Peritoneum (tissue), 1 donor: Measurements from ENCODE around the genes EIF4A3 and SGSH.

GRCh38 chr17:79987966-79989046 is 47.4 kb downstream of the TBC1D16 start:
- PRO-cap = no peak

DNA sequence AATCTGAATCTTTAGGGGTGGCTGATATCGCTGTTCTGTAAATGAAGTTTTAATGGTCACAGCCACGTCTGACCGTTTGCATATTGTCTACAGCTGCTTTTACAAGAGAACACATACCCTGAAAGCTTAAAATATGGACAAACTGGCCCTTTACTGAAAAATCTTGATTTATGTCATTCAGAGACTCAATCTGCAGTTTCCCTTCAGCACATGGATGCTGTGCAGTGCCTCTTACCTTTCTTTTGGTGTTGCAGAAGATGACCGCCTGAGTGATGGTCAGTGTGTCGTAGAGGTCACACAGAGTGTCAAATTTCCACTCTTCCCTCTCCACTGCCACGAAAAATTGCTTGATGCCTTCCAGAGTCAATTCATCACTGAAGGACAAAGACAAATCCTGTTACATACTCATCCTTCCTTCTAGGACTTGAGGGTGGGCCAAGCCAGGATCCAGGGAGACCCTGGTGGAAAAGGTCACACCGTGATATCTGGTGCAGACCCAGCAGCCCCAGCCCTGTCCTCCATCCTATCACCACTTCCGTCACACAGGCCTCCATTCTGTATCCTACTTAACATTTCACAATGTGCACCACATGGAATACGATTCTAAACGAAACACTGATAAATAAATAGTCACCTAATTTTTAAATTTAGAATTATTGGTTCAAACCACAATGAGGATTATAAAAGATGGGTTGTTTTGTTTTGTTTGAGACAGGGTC is 8.9 kb downstream of the EIF4A3 start:
- PRO-cap = no peak

DNA sequence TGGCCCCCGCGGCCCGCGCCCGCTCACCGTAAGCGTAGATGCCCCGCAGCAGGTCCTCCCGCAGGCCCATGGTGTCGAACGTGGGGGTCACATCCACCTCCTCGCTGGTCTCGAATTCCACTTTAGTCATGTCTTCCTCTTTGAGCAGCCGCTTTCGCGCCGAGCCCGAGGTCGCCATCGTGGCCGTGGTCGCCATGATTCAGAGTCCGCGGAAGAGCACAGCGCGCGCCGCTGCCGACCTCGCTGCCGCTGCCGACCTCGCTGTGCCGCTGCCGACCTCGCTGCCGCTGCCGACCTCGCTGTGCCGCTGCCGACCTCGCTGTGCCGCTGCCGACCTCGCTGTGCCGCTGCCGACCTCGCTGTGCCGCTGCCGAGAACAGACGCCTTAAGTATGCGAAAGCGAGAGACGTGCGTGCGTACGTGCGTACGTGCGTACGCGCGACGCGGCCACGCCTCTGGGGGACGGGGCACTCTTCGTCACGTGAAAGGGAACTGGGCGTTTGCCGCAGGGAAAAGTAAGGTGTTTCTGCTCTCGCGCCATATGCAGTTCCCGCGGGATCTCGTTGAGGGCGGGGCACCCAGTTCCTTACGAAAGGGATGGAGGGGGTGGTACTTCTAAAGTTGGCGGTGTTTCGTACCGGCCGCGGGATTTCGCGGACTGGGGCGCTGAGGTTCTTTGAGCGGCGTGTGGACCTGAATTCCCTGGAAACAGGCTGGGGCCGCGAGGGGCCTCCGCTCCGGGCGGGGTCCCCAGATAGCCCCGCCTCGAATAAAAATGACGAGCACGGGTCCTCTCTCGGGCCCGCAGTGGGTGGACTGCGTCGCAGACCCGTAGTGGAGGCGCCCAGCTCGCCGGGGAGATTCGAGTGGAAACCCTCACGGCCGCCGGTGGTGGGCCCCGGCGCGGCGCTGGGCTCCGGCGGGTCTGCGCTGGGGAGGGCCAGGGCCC is at the start of gene EIF4A3:
Gene EIF4A3, minus strand, starts transcription at position 363 of the 949 bp plus-strand sequence.
- PRO-cap = unidirectional peak, plus-strand start at position 618 of the sequence

DNA sequence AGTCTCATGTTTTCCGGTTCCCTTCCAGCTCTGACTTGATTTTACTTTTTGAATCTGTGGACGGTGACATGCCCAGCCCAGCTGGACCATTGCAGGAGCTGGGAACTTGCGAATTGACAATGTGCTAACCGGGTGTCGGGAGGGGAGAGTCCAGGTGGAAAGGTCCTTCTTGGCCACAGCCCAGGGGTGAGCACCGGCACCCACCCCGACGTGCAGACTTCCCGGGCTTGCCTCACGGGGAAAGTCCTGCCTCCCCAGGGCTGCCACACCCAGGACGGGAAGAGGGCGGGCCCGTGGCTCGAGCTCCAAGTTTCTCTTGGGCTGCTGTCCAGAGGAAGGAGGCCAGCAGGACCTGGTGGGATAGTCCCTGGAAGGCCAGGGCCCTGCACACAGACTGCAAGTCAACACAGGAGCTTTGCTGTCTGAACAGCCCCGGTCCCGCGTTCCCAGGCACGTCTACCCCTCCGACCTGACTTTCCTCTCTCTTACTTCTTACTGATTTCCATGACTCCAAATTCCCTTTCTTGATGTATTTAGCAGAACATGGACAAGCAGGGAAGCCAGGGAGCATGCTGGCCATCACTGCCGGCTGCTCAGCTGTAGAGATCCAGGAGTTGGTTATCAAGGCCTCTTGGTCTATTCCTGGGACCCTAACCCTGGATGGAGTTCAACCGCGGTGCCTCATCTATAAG is 17.8 kb downstream of the CARD14 start:
- PRO-cap = no peak

DNA sequence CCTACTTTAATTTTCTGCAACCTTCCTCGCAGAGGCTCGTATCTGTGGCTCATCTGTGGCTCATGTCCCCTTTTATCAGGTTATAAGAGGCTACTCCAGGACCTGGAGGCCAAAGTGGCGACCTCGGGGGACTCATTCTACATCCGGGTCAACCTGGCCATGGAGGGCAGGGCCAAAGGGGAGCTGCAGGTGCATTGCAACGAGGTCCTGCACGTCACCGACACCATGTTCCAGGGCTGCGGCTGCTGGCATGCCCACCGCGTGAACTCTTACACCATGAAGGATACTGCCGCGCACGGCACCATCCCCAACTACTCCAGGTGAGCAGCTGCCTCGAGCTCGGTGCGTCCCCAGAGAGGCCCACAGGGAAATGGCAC is 18.0 kb downstream of the SGSH start:
- PRO-cap = no peak

DNA sequence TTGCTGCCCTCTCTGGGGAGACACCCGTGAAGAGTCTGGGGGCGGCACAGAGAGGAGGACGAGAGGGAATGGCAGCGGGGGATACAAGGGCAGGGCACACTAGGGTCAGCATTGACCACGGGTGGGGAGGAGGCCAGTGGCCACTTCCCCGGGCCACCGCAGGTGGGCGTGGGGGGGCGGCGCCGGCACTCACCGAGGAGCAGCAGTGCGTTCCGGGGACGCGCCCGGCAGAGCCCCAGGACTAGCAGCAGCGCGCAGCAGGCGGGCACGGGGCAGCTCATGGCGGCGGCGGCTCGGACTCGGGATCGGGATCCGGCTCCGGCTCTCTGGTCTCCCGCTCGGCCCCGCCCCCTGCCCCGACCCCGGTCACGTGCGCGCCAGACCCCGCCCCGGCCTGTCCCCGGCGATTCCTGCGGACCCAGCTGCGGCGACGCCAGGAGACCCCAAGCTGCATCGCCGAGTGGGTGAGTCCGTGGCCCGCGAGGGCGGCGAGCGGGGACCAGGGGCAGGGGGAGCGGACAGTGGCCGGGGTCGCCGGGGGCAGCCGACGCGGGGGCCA is at the start of gene SGSH:
Gene SGSH, minus strand, starts transcription at position 301 of the 559 bp plus-strand sequence.
- PRO-cap = bidirectional peak, plus-strand start at position 406 of the sequence, minus-strand start at position 301 of the sequence

- PRO-cap = no peak
Measured at GRCh38 chr17:80257252-80257848, 3.3 kb upstream of the RNF213 start.

DNA sequence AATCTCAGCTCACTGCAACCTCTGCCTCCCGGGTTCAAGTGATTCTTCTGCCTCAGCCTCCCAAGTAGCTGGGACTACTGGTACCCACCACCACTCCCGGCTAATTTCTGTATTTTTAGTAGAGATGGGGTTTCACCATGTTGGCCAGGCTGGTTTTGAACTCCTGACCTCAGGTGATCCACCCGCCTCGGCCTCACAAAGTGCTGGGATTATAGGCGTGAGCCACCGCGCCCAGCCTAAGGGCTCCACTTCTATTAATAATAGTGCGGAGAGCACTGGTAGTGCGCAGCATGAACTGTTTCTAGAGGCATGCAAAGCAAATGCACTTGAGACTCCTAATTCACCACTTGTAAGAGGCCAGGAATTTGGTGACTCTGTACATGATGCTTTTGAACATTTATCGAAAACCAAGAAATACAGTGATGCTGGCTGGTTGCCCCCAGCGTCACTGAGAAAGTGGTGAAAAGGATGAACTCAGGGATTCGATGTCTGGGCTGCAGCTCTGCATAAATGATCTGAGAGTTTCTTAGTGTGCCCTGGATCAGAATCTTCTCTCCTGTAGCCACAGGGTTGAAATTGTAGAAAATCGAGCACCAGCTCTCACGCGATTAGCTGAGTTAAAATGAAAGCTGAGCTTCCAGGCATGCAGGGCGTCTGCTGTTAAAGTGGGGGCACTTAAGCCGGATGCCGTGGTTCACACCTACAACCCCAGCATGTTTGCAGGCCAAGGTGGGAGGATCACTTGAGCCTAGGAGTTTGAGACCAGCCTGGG is 4.6 kb downstream of the RNF213 start:
- PRO-cap = no peak

DNA sequence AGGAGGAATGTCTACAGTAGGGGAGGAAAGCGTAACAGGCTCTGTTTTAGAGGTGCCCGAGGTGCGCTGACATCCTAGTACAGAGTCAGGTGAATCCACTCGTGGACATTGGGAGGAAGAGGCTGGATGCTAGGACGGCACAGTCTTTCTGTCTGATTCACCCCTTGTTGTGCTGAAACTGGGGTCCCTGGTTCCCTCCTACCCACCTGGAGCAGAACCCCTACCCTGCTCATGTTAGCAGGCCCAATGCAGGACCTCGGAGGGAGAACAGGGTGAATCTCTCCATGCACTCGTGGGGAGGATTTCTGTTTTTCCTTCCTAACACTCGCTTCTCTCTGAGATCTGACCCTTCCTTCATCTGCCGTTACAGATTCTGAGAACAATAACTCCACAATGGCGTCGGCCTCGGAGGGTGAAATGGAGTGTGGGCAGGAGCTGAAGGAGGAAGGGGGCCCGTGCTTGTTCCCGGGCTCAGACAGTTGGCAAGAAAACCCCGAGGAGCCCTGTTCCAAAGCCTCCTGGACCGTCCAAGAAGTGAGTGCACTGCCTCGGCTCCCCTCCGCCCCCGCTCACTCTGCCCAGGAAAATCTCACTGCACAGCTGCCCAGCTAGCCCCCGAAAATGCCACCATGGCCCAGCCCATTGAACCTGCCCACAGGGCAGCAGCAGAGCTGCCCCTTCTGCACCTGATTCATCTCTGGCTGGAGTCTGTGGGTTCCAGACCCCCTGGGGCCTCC is 12.4 kb downstream of the RNF213 start:
- PRO-cap = no peak

- PRO-cap = no peak
Measured at GRCh38 chr17:80288524-80288956, 27.9 kb downstream of the RNF213 start.

- PRO-cap = no peak
Measured at GRCh38 chr17:80339415-80340295, 75.3 kb upstream of the ENDOV start.

DNA sequence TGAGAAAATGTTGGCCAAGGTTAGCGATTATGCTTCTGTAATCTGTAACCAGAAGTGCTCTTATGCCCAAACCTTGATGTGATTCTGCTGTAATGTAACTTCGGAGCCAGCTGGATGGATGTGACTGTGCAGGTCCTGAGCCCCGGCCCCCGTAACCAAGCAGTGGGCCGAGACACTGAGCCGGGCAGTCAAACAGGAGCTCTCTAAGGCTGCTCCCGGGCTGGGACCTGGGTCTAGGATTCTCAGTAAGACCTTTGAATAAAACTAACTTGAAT is 22.8 kb downstream of the ENDOV start:
- PRO-cap = no peak

DNA sequence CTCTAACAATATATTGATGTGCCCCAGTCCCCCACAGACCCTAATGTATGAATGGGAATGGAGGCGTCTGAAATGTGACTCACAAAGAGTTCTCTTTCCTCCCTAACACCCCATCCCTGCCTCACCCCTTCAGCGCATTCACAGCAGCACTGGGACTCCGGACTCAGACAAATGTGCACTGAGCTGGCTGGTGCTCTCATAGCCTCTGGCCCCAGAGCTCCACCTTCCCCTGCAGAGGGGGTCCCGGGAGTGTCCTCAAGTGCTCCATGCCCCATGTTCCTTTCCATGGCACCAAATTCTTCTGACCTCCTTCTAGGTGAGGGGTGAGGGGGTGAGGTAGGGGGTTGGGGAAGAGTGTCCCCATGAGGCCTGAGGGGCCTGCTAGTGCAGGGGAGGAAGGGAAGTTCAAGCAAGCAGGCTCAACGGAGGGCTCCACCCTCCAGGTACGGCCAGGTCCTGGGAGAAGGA is 20.6 kb downstream of the NPTX1 start:
- PRO-cap = no peak

GRCh38 chr17:80560181-80560707 is 15.6 kb downstream of the RPTOR start:
- PRO-cap = no peak

GRCh38 chr17:80738183-80738682 is 193.6 kb downstream of the RPTOR start:
- PRO-cap = no peak

GRCh38 chr17:80750315-80750782 is 205.7 kb downstream of the RPTOR start:
- PRO-cap = no peak

DNA sequence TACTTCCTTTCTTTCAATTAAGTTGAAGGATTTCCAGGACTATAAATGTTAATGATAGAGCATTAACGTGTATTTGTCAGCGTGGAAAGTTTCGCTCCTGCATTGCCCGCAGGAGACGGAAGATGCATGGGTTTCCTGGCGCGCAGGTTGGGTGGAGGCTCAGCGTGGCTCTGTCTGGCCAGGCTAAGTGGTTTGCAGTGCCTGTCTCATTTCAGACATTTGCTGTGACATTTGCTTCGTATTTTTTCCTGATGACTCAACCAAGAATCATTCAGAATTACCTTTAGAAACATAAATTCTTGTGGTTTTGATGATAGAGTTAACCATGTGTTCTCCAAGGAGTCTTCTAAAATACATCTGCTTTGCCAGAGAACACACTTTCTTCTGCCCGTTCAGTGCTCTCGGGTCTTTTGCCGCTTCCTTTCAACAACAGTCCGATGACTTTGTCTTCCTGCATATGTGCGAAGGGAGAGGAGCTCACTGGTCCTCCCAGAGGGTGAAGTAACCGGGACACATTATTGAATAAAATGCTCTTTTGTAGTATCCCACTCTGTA is 216.8 kb downstream of the RPTOR start:
- PRO-cap = no peak

- PRO-cap = no peak
Measured at GRCh38 chr17:80892060-80892540, 99.5 kb upstream of the CHMP6 start.

DNA sequence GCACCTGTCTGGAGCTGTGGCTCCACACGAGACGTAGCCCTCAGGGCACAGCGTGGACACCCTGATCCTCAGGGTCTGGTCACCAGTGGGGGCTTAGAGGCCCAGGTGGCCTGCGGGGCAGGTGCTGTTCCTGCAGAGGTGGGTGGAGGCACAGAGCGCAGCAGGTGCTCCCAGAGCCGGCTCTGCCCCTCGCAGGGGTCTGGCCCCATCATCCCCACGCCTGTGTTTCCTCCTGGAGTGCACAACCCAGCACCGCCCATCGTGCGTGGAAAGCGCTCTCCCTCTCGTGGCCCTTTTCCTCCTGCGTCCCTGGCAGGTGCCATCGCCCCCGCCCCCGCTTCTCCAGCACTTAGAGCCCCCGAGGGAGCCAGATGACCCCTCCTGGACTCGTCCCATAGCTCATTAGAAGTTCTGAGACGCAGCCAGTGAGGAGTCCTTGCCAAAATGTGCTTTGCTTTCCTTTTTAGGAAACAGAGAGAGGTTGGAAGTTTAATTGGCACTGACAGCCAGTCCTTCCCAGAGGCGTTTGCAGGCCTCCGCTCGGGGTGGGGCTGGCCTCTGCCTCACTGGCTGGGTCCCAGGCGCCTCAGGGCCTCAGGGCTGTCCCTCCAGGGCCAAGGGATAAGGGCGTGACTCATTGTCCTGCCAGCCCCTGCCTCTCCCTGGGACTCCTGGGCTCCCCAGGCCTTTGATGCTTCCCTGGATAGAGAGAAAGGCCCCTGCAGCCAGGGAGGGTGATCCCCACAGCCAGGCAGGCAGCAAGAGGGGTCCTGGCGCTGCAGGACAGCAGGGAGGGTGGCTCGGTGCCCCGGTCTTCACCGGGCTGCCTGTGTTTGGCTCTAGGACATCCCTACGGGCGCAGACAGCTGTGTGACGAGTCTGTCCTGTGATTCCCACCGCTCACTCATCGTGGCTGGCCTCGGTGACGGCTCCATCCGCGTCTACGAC is 32.1 kb upstream of the CHMP6 start:
- PRO-cap = no peak

DNA sequence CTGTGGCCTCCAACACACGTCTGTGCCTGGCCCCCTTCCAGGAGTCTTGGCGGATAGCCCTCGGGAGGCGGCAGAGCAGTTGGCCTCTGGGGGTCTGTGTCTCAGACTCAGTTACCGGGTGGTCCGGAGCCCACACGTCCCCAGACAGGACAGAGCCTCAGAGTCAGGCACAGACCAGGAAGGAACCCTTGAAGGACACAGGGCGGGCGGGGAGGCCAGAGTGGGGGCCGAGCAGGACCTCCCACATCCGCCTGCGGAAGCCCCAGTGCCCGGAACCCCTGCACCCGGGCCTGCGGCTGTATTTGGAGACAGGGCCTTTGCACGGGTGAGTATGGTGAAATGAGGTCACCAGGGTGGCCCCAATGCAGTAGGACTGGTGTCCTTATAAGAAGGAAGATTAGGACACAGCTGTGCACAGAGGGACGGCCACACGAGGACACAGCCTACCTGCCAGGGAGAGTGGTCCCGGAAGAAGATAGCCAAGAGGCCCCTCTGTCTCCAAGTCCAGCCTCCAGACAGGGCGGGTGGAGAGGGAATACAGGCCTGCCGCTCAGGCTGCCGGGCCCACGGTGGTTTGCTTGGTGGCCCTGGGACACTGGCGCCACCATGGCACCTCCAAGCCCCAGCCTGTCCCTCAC is 22.3 kb upstream of the CHMP6 start:
- PRO-cap = no peak